Myometrial cell (primary cell): ENCODE measurements around the genes ITGA4, DNAJC10, ZNF804A and FSIP2.

GRCh38 chr2:178909379-178909843 is 102.2 kb upstream of the TTN start:
- RAMPAGE, long total RNA, result no peak

DNA sequence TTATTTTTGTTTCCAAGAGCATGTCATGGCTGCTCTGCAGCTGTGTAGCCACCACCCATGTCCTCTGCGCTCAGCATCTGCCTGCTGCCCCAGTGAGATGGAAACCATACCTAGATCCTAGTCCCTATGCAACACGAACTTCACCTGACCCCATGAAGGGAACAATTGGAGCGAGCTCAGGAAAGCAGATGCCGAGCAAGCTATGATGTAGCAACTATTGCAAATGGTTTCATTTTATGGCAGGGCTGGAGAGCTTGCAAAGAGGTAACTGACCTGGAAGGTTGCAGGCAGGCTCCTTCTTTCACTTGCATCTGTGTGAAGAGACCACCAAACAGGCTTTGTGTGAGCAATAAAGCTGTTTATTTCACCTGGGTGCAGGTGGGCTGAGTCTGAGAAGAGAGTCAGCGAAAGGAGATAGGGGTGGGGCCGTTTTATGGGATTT is 1.4 kb upstream of the CCDC141 start:
- RAMPAGE, long total RNA, result no peak

GRCh38 chr2:179594305-179594576 is 267.2 kb downstream of the ZNF385B start:
- RAMPAGE, long total RNA, result no peak

DNA sequence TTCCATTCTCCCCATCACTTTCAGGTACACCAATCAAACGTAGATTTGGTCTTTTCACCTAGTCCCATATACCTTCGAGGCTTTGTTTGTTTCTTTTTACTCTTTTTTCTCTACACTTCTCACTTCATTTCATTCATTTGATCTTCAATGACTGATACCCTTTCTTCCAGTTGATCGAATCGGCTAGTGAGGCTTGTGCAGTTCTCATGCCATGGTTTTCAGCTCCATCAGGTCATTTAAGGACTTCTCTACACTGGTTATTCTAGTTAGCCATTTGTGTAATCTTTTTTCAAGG is 104.9 kb downstream of the ZNF385B start:
- RAMPAGE, long total RNA, result no peak

DNA sequence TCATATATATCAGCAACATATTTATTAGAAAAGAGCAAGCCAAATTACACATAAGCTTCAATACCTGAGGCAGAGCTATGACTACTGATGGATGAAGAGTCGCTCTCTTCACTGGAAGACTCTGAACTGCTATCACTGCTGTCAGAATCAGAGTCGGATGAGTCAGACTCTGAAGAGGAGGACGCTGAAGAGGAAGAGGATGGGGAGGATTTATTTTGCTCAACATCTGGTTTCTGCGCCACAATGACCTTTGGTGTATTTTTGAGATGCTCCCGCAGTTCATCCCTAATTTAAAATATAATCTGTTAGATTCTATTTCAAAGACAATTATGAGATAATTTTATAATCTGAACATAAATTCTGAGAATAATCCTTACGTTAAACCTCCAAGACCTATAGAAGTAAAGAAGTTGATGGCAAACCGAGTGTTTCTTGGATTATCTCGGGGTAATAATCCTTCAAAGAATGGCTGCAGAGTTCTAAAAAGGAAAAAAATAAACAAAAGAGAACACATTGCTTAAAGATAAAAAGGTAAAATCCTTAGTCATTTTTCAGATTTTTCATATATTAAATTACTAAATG is 56.6 kb downstream of the CWC22 start:
- RAMPAGE, long total RNA, result no peak

DNA sequence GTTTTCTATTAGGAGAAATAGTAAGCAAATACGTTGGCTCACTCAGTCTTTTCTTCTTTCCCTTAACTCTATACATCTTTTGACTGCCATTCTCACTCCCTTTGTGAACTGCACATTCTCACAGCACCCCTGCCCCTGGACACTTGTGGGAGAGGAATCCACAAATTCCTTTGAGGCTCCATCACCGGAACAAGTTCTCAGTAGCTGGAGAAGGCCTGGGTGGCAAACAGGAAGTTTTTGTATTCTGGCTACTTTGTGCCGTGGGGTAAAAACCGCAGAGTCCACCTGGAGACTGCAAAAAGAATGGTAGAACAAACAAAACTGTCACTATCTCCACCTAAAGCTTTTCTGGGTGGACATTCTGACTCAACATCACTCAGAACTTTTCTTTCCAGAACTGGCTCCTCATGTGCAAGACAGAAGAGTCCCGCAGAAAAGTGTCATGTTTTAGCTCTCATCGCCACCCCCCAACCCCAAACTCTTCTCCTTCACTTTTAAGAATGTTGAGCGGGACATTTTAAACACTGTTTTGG is 964 bp upstream of the UBE2E3 start:
- RAMPAGE, long total RNA, result no peak

DNA sequence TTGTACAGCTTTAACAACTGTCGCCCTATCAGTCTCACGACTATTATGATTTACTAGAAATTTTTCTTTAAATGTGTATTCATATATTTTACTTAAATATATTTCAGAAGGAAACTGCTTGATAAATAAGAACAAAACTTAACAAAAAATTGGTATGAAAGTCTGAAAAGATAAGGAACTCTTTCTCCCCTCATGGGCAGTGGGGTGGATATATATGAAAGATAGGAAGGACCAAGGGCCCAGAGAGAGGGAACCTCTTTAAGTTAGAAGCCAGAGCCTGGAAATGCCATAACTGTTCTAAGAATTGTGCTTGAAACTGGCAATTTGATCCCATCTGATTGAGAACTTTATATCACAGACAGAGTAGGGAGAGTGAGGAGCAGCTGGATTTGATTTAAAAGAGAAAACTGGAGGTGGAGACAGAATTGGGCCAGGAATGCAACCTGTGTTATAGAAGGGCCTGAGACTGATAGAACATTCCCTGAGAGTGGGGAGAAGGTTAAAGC is 36.3 kb downstream of the UBE2E3 start:
- RAMPAGE, long total RNA, result no peak

DNA sequence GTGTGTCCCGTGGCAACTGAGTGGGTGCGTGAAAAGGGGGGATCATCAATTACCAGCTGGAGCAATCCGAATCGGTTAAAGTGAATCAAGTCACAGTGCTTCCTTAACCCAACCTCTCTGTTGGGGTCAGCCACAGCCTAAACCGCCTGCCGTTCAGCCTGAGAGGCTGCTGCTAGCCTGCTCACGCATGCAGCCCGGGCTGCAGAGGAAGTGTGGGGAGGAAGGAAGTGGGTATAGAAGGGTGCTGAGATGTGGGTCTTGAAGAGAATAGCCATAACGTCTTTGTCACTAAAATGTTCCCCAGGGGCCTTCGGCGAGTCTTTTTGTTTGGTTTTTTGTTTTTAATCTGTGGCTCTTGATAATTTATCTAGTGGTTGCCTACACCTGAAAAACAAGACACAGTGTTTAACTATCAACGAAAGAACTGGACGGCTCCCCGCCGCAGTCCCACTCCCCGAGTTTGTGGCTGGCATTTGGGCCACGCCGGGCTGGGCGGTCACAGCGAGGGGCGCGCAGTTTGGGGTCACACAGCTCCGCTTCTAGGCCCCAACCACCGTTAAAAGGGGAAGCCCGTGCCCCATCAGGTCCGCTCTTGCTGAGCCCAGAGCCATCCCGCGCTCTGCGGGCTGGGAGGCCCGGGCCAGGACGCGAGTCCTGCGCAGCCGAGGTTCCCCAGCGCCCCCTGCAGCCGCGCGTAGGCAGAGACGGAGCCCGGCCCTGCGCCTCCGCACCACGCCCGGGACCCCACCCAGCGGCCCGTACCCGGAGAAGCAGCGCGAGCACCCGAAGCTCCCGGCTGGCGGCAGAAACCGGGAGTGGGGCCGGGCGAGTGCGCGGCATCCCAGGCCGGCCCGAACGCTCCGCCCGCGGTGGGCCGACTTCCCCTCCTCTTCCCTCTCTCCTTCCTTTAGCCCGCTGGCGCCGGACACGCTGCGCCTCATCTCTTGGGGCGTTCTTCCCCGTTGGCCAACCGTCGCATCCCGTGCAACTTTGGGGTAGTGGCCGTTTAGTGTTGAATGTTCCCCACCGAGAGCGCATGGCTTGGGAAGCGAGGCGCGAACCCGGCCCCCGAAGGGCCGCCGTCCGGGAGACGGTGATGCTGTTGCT is at the start of gene ITGA4:
TSS of gene ITGA4 (plus strand) at position 768 of the 1,107 bp plus-strand sequence.
- RAMPAGE, long total RNA, result start-site peak on the plus strand centred at position 773 of the sequence, 80 bp wide, 624 and 684 reads in 2 replicates; start-site peak on the plus strand centred at position 917 of the sequence, 51 bp wide, 181 and 237 reads in 2 replicates

GRCh38 chr2:181790712-181791573 is 100.6 kb upstream of the ITPRID2 start:
- RAMPAGE, long total RNA, result no peak

GRCh38 chr2:181895638-181896331 is 4.3 kb downstream of the ITPRID2 start:
- RAMPAGE, long total RNA, result no peak

- RAMPAGE, long total RNA, result no peak
These were observed 45.4 kb downstream of the PPP1R1C start for GRCh38 chr2:182030982-182031469.

DNA sequence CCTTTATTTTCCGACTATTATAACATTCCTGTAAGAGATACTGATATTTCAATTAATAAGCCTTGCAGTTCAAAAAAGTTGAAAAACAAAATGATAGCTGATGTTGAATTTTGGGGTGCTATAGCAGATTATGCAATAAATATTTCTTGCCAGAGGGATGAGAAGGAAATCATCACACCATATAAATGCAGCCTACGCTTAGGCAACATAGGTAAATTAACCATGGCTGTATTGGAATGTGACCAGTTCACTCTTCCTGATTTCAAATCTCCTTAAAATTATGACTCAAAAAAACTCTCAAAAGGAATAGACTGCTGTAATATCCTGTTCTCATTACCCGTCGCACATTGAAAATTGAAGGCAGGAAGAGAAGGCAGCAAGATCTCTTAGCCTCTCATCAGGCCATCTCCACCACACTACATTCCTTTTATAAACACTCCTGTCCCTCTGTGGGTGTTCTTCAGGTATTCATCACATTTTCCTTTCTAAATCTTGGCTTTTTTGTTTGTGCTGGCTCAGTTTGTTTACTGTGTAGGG is 83.1 kb downstream of the PPP1R1C start:
- RAMPAGE, long total RNA, result no peak

DNA sequence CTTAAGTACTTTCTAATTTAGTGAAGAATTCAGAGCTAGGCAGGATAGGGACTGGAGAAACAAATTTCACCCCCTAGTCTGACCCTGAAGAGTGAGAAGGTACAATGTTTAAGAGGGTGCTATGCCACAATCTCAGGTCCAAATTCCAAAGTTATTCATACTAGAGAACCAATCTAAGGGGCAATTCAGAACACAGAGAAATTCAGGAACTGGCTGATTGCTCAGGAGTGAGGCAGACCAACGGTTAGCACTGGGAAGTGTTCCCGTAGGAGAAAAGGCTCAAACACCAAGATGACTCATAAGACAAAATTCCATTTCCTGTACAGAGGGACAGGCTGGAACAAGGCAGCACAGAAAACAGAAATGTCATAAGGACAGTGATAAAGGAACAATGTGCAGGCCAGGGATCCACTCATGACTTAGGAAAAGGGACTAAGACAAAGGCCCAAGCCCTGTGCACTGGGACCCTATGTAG is 54.2 kb downstream of the PDE1A start:
- RAMPAGE, long total RNA, result no peak

GRCh38 chr2:182522126-182522990 is 95.5 kb upstream of the PDE1A start:
- RAMPAGE, long total RNA, result no peak

GRCh38 chr2:182715705-182716714 is at the start of gene DNAJC10:
DNAJC10 (plus strand) TSS chr2:182716257.
- RAMPAGE, long total RNA, result start-site peak on the plus strand at chr2:182716254-182716313, 2,237 and 2,999 reads in 2 replicates

DNA sequence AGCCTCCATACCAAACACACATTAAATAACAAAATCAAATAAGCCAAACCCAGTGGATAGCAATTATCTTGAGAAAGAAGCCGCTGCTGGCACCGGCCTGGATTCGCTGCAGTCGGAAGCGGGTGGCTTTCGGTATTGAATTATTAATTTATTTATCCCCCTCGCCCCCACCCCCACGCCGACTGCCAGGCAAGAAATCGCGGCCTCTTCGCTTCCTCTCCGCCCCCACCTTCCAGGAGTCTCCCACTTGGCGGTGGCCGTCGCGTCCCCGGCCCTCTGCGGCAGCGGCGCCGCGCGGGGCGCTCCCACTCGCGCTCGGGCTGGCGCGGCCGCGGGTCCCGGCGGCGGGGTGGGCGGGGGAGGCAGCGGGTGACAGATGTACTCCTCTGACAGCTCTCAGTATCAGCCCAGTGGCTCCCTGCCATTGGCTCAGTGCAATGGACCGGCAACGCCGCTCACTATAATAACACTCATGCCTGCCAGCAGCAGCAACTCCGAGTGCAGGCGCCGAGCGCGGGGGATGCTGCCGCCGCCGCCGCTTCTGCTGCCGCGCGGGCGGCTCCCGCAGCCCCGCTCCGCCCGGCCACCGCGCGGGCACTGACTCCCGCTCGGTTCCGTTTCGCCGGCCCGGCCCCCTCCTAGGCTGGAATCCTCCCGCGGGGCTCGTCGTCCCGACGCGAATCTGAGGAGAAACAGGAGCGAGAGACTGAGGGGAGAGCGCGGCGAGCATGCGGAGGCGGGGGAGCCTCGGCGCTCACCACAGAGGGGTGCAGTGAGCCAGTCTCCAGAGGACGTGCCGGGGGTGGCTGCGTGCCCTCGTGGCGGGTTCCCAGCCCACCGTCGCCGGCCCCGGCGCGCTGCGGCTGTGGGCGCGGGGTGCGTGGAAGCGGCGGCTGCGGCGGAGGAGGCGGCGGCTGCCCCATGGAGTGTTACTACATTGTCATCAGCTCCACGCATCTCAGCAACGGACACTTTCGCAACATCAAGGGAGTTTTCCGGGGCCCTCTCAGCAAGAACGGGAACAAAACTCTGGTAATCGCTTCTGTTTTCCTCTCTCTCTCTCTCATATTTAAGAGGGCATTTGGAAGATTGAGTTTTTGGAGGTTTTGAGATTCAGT is at the start of gene ZNF804A:
TSS of gene ZNF804A (plus strand) at position 491 of the 1,118 bp plus-strand sequence.
- RAMPAGE, long total RNA, result no peak

DNA sequence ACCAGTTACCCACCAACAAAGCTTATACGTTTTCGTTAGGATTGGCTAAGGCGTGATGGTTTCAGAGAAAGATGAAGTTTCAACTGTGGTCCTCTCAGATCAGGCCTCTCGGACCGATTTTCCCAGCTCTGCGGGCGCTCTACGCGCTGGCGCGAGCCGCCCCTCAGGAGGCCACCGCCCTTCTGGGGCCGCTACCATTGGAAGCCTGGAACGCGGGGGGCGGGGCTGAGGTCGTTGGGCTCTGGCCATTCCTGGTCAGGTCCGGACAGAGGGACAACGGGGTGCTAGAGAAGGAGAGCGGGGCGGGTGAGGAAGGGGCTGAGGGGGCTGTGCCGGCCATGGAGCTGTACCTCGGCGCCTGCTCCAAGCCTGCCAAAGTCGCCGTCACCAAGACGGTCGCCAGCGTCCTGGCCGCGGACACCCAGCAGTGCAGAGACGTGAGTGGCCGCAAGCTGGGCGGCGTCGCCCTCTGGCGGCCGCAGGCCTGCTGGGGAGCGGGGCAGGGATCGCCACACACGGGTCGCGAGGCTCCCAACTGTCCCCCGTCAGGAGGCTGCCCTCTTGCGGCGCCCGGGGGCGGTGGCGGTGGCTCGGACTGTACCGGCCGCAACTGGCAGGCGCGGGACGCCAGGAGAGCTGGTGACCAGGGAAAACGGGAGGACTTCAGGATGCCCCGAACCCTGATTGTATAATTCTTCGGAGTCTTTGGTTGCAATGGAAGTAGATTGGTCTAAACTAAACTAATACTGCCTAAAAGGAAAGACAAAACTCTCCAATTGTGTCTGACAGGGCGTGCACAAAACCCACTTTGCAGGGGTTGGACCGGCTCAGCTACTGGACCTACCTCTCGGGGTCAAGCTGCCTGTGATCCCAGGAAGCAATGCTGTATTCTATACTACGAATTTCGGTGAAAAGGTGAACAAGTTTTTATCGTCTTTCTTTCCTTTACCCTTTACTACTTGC is at the start of gene FSIP2:
TSS of gene FSIP2 (plus strand) at position 248 of the 963 bp plus-strand sequence.
- RAMPAGE, long total RNA, result no peak

DNA sequence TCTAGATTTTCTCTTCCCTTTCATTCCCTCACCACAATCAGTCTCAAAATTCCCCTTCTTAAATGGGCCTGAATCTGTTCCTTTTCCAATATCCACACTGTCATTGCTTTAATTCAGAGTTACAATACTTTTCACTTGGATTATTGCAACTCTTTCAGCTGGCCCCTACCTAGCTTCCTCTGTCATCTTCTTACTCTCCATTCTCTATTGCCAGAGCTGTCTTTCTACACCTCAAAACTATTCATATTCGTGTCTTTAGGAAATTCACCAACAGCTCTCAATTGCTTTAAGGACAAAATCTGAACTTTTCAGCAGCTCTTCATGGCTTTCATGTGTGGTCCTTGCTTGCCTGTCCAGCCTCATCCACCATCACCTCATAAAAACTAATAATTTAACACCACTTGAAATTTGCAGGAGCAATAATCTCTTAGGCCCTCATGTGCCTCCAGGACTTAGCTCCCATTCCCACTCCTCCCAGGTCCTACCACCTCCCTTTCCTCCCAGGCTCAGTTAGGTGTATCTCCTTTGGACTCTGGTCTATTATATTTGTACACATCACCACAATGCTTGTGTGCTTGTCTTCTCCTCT is 182.2 kb upstream of the ZC3H15 start:
- RAMPAGE, long total RNA, result no peak

DNA sequence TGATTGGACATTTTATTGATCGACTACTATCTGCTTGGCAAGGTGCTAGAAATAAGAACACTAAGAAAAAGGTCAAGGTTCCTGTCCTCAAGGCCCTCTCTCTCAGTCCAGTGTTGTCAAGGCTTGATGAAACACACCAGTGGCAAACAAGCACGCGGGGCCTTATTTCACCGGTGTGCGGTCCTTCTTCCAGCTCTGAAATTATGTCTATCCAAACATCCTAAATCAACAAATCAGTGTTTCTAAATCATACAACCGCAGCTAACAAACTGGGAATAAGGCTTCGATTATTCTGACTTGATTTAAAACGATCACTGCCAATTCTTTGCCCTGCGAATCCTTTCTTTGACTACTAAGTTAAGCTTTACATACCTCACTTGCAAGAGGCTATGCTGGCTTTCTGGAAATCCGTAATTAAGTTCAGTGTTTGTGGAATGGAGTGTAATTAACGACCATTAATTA is 702 bp upstream of the ITGAV start:
- RAMPAGE, long total RNA, result no peak

DNA sequence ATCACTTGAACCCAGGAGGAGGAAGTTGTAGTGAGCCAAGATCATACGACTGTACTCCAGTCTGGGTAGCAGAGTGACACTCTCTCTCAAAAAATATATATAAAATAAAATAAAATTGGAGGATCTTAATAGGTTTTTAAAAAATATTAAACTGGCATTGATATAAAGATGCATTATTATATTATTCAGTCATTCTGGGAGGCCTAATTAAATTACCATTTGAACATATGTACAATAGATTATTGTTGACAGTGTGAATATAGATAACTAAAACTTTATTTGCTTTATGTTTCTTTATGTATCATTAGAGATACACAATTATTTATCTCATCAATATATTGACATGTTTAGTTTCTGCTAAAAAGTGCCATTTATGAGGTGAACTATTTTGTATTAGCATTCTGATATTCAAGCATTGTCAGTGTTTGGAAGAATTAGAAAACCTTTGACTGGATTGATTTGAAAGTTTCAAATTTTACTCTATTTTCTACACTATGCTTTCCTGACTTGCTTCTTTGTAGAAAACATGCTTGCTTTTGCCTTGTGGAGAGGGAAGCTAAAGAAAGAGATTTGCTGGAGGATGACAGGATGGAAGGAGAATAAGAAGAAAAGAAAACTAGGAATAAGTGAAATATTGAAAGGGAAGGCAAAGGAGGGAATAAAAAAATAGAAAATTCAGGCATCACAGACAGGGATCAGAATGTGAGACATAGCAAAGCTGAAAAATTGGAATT is 44.3 kb downstream of the ITGAV start:
- RAMPAGE, long total RNA, result no peak